Cerebellum (tissue), 5 donors: Measurements from ENCODE around the gene SPACA1.

DNA sequence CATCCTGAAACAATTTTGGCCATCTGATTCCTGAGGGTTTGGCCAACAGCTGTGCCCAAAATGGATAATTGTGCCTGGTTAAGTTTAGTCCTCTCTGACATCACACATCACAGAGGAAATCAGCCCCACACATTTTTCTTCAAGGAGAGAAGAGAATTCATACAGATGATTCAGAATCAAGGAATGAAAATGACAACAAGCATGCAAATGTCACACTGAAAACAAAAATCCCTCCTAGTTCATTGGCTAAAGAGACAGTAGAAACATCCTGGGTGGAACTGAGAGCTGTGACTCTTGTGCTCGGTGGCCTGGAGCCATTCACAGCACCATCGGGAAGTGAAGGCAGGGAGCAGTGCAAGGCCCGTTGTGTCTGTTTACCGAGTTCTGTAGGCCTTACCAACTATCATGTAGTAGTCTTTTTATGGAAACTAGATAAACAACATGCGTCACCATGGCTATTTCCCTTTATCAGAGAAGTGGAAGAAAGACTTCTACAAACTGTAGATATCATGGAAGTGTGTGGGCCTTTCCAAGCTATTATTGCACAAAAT lies 81.7 kb upstream of the TENT5A start:
- PRO-cap, 3 experiments = no peak in any of the 3 experiments
- RAMPAGE, long total RNA = no peak

- PRO-cap, 3 experiments = no peak in any of the 3 experiments
- RAMPAGE, long total RNA = no peak
These were observed 47.8 kb downstream of the IBTK start for GRCh38 chr6:82199508-82200418.

DNA sequence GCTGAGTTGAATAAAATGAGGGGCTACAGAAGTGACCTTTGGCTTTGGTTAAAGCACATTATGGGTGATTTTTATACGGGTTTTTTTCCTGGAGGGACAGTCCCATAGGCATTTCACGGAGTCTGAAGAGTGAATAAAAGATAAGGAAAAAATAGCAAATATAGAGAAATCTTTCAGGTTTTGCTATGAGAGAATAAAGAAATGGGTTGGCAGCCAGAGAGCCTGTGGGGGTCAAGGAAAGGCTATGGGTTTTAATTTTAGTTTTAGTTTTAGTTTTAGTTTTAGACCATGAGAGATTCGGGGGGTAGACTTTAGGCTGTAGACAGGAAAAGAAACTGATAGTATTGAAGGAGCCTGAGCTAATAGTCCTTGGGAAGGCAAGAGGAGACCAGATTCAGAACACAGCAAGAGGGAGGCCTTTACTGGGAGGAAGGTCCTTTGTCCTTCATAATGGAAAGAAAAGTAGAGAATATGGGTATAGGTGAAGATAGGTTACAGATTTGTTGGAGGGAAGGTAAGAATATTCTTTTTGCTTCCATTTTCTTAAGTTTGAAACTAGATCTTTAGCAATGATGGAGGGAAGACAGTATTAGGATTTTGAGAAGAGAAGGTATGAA lies 19.3 kb downstream of the DOP1A start:
- PRO-cap, 3 experiments = no peak in any of the 3 experiments
- RAMPAGE, long total RNA = no peak

GRCh38 chr6:83197091-83197759 lies 4.1 kb downstream of the RWDD2A start:
- PRO-cap, 3 experiments = no peak in any of the 3 experiments
- RAMPAGE, long total RNA = no peak

- PRO-cap, 3 experiments = no peak in any of the 3 experiments
- RAMPAGE, long total RNA = no peak
These were observed 555 bp upstream of the PRSS35 start for GRCh38 chr6:83511788-83512170.

- PRO-cap, 3 experiments = peak in 1 of 3 experiments; most common plus-strand start chr6:83854213 (in 1); most common minus-strand start chr6:83854273 (in 1)
- RAMPAGE, long total RNA = no peak
These were observed 899 bp downstream of the RIPPLY2 start for GRCh38 chr6:83853973-83854545.

GRCh38 chr6:84088978-84089468 lies 55.5 kb downstream of the MRAP2 start:
- PRO-cap, 3 experiments = no peak in any of the 3 experiments
- RAMPAGE, long total RNA = no peak

- PRO-cap, 3 experiments = no peak in any of the 3 experiments
- RAMPAGE, long total RNA = no peak
These were observed 146.2 kb downstream of the TBX18 start for GRCh38 chr6:84617905-84618834.

DNA sequence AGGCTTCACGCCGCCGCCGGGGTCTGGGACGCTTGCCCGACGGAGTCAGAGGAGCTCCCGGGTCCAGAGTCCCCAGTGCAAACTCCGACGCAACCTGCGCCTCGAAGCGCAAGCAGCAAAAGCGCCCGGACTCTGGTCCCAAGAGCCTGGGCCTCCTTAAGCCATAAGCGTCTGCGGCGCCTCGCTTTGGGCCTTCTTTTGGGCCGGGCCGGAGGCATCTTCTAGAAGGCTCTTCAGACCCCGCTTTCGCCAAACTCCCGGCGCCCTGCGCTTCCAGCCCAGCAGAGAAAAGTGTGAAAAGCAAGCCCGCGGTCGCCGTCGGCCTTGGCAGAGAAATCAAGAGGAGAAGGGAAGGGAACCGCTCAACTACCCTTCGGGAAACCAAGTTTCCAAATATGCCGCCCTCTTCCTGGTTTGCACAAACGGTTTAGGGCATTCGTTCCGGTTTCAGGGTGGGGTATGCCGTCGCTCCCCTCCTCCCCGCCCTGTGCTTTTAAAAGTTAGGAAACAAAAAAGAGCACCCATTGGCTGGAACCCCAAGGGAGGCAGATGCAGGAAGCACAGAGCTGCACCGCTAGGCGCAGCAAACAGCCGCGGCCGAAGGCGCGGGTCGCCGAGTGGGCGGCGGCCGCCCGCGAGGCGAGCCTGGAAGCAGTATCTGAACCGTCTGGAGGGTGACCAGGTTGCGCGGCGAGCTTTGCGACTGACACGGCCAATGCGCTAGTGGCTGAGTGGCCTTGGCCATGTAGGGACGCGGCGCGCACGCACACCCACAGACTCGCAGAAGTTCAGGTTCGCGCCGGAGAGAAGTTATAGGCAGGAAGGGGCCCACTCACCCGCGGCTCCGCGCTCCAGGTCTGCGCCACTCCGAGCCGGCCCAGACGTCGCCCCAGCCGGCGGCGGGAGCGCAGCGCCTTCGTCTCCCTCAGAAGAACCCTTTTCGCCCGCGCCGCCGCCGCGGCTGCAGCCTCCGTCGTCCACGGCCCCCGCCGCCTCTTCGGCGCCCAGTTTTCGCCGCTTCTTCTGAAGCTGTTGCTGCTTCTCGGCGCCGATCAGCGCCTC lies 1.0 kb downstream of the TBX18 start:
- PRO-cap, 3 experiments = peak in 2 of 3 experiments; most common plus-strand start position 583 of the sequence (in 1); most common minus-strand start position 338 of the sequence (in 2)
- RAMPAGE, long total RNA = no peak

GRCh38 chr6:85404114-85404540 lies 45.8 kb upstream of the NT5E start:
- PRO-cap, 3 experiments = no peak in any of the 3 experiments
- RAMPAGE, long total RNA = no peak

DNA sequence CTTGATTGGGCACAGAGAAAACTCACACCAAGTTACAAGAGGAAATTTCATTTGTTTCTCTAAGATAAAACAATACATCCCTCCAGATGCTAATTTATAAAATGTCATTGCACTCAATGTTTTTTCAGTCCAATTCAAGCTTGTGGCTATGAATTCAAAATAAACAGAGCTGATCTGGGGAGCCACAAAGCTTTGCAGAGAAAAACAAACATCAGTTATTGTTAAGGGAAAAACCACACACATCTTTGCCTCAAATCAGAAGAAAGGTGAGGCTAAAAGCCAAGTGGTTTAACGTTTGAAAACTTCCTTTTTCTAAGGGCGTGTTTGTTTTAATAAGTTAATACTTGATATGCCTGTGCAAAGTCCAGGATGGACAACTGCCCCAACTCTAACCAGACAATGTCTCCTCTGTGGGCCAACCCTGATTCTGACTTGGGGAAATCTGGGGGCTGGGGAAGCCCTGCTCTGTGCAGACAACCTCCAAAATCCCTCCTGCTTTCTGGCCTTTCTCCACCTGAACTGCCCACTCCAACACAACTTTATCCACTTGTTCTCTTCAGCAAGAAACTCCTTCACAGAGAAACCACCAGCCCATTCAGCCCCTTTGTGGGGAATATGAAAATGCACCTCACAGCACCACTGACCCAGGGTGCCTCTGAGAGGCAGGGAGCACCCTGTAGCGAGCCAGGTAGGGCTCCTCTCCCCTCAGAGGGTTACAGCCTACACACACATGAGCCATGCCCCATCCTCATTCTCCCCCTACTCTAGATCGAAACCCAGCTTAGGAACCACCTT lies 44.5 kb upstream of the NT5E start:
- PRO-cap, 3 experiments = no peak in any of the 3 experiments
- RAMPAGE, long total RNA = no peak

DNA sequence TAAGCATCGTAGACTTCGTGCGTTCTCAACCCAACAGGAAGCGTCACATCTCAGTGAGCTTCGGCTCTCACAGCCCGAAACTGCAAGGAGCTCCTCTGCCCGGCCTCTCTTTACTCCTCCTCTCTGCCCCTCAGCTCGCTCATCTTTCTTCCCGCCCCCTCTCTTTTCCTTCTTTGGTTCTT lies 520 bp upstream of the NT5E start:
- PRO-cap, 3 experiments = no peak in any of the 3 experiments
- RAMPAGE, long total RNA = no peak

DNA sequence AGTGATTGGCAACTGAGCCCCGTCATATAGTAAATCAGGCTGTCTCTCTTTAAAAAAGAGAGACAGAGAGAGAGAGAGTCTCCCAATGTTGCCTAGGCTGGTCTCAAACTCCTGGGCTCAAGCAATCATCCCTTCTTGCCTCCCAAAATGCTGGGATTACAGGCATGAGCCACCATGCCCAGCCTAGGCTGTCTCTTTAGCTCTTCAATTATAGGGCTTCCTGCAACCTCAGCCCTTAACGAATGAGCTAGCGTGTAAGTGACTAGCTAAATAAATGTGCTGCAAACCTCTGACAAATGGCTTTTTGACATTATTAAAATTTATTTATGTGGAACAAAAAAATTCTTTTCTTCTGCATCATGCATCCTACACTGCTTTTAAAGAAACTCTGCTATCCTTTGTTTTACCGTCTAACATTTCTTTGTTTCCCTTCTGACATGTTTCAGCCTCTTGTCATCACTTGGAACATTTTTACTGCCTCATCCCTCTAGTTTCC lies 9.2 kb downstream of the NT5E start:
- PRO-cap, 3 experiments = no peak in any of the 3 experiments
- RAMPAGE, long total RNA = no peak

DNA sequence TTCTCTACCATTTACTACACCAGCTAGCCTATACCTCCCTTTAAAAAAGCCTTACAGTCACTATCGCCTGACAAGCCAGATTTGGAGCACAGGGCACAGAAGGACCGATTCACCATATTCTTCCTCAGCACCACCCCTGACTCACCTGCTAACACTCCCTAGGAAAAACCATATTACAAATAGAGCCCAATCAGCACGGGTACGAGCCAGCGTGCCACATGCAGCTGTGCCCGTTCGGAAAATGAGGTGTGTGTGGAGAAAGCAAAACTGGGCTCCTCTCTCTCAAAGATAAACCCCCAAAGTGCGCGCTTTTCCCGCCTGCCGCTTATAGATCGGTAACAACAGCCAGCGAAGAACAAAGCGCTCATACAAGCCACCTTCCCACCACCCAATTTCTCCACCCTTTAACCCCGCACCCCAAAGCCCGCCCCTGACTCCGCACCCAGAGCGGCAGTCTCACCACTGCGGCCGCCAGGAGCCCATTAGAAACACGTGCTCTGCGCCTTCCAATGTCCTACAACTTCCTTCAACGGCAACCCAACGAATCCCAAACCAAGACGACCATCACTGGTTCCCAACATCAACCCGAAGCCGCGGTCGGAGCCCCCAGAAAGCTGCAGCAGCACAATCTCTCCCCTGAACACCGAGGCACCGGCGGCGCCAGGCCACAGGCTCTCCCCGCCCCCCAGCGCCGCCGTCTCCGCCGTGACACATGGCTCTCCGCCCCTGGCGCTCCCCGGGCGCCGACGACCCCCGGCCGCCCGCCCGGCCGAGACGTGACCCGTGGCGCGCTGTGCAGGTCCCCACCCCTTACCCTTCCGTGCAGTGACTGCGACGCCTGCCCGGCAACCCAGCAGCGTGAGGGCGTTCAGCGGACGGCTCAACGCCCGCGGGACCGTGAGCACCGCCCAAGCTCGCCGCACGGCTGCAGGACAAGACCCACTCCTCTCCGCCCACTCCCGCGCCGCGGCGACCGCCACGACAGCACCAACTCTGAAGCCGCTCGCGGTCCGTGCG lies 848 bp downstream of the SYNCRIP start:
- PRO-cap, 3 experiments = peak in 2 of 3 experiments; most common plus-strand start position 588 of the sequence (in 1); most common minus-strand start position 995 of the sequence (in 1)
- RAMPAGE, long total RNA = no peak

DNA sequence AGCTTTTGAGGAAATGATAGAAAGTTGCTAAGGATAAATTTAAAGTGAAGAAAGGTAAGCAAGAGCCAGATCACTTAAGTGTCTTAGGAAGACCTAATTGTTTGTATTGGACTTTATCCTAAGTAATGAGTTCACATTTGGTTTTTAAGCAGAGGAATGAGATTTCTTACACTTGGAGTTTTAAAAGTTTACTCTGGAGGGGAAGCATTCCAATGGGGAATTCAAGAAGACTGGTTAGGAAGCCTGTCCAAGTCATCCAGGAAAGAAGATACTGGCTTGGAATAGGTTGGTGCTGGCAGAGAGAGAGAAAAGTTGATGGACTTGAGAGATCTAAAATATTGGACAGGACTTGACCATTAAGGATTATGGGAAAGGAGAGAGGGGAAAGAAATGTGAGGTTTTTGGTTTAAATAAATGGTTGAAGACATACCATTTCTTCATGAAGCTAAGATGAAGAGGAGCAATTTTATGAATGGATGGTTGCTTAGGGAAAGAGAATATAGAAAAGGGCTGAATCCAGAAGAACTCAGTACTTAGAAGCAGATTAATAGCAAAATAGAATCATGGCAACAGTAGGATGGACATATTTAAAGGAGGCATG lies 53.7 kb upstream of the SMIM8 start:
- PRO-cap, 3 experiments = no peak in any of the 3 experiments
- RAMPAGE, long total RNA = no peak

DNA sequence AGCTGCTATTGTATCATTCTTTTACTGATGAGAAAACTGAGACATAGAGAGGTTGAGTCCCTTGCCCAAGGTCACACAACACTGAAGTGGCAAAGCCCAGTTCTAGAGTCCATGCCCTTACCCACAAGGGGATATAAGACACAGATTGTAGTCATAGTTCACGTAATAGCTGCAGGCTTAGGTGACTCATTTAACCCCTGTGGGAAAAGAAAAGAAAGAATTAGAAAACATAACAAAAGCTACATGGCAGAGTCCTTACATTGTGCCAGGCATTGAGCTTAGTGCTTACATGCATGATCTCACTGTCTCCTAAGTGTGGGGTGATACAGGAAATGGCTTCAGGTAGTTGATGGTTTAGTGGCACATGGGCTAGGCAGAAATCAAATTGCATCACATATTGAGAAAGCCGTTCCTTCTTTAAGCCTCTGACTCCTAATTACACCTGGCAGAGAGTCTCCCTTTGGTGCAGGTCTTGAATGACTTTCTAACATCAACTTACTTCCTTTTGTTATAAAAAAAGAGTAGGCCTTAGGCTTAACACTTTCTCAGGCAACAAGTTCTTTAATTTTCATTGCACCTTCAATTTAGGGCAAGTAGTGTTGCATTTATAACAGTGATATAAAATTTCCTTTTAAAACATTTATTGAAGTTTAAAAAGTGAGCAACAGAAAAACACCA lies 12.5 kb upstream of the AKIRIN2 start:
- PRO-cap, 3 experiments = no peak in any of the 3 experiments
- RAMPAGE, long total RNA = no peak

DNA sequence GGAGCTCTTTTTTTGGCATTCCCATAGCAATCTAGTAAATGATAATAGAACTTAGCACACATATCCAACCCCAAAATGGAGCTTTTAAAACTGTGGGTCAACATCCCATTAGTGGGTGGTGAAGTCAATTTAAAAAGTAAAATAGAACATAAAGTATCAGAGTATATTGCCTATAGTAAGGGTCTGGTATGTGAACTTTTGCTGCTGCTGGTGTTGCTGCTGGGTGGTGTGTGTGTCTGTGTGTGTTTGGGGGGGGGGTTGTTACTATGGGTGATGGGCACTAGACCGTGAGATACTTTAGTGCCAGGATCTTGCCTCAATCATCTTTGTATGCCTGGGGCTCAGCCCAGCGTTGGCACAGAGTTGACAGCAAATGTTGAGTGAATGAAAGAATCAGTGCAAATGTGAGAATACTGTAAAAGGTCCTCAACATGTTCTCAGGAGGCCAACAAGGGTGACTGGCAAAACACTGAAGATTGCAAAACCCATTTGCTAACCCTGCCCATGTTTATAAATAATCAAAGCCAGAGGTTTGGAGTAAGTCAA lies 125.5 kb upstream of the SPACA1 start:
- PRO-cap, 3 experiments = no peak in any of the 3 experiments
- RAMPAGE, long total RNA = no peak

GRCh38 chr6:87922573-87923572 lies 124.8 kb upstream of the SPACA1 start:
- PRO-cap, 3 experiments = no peak in any of the 3 experiments
- RAMPAGE, long total RNA = no peak

- PRO-cap, 3 experiments = no peak in any of the 3 experiments
- RAMPAGE, long total RNA = no peak
These were observed at the start of gene SPACA1 for GRCh38 chr6:88047296-88047978. SPACA1 (plus strand) TSS chr6:88047841.

DNA sequence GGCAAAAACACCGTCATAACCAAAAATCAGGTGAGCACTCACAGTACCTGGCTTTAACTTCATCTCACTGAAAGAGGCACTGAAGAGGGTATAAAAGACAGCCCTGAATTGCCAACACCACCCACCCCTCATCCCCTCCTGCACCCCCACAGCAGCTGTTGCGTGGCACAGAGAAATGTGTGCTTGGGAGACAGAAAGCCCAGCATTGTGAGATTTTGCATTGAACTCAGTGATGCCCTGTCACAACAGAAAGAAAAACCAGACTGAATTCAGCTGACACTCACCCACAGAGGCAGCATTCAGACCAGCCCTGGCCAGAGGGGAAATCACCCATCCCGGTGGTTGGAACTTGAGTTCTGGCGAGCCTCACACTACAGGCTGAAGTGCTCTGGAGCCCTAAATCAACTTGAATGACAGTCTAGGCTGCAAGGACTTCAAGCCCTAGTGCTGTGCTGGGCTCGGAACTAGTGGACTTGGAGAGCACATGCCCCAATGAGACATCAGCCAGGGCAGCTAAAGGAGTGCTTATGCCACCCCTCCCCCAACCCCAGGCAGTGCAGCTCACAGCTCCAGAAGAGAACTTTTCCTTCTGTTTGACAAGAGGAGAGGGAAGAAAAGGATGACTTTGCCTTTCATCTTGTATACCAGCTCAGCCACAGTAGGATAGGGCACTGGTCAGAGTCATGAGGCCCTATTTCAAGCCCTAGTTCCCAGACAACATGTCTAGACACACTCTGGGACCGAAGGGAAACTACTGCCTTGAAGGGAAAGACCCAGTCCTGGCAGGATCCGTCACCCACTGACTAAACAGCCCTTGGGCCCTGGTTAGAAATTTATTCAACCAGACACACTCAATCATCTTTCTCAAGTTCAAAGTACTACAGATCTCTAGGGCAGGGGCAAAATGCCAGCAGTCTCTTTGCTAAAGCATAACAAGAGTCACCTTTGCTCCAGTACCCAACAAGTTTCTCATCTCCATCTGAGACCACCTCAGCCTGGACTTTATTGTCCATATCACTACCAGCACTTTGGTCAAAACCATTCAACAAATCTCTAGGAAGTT lies 43.3 kb upstream of the PNRC1 start:
- PRO-cap, 3 experiments = no peak in any of the 3 experiments
- RAMPAGE, long total RNA = no peak